Cardiac fibroblast (primary cell): ENCODE measurements around a stretch of chr2.

DNA sequence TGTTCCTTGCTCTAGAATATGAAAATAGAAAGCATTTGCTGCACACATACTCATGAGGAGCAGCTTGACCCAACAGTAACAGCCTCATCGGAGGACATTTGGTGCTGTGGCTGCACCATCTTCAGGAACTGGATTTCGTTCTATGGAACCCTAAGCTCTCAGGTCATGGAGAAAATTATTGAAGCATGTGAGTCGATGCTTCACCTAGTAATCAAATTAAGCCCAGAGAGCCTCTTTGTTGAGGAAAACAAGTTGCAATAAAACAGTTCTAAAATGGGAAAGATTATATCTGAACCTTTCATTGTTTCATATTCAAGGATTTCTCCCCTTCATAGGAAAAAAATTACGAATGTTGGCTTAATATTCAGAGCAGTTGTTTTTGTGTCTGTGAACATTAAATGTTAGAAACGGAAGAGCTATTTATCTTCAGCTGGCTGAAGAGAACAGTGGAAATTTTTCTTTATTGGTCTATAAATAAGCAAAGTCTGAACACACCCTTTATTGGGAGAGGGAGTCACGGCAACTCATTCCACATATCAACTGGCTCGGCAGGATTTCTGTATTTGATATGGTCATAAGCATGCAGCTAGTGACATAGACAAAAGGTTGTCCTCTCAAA, 468.6 kb upstream of the HNRNPA3 start:
- RRBS, result no CpG with 5 or more reads among the region's 7 CpGs

GRCh38 chr2:177164385-177164959, 48.1 kb upstream of the HNRNPA3 start:
- RRBS, result no CpG with 5 or more reads among the region's 15 CpGs

DNA sequence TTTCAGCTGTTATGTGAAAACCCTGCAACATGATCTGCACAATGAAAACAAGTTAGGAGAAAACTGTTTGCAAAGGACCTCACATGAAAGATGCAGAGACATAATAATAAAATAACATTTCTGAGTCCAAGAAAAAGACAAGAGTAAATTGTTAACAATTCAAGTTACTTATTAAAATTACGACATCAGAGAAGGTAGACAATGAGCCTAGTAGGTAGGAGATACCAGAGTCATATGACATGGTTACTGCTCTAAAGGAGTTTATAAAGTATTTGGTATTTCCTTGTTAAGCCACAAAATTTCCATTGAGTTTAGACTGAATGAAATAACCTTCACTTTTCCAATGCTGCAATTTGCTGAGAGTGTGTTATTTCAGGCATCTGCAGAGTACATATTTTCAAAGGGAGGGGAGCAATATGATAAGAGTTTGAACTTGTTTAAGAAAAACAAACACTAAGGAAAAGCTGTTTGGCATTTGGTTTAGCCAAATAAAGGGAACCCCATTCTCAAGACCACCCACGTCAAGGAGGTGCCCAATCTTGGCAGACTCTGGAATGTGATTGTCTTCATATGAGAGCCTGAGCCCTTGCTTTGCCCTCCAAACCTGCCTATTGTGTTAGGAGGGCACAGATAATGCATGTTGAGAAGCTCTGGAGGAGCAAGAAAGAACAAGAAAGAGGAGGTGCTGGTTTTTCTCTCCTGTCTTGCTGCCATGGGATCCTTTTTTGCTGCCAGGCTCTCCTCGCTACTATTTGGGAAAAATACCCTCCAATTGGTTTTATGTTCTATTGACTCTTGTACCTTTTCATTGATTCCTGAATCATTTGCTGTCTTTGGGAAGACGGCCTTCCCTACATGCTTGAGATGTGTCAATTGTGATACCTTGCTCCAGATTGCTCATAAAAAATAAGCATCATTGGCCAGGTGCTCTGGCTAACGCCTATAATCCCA, 2.0 kb upstream of the NFE2L2 start:
- RRBS, result no CpG with 5 or more reads among the region's 5 CpGs

DNA sequence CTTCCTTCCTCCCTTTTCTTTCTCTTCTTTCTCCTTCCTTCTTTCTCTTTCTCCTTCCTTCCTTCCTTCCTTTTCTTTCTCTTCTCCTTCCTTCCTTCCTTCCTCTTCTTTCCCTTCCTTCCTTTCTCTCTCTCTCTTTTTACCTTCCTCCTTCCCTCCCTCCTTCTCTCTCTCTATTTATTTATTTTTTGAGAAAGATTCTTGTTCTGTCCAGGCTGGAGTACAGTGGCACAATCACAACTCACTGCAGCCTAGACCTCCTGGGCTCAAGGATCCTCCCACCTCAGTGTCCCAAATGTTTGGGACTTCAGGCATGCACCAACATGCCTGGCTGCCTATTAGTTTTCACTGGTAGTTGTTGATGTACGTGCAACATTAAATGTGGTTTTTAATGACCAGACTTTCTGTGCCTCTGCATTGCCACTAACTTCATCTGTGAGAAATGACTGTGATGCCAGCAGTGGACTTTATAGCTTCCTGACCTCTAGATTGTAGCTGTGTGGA, 48.8 kb upstream of the NFE2L2 start:
- RRBS, result no CpG with 5 or more reads among the region's 1 CpG

DNA sequence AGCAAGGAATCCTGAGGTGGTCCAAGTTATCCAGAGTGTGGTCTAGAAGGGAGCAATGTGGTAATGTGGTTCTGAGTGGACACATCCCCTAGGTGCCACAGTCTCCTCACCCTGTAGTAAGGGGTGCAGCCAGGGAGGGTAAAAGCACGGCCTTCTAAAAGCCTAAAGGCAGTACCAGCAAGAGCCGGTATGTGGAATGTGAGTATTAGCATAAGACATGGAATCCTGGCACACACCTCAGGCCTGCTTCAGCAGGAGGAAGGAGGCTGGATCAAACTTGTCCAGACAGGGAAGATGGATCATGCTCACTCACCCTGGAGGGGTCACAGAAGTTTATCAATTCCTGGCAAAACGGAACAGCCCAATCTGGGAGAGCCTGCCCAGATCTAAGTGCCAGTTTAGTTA, 58.1 kb upstream of the NFE2L2 start:
- RRBS, result no CpG with 5 or more reads among the region's 3 CpGs

DNA sequence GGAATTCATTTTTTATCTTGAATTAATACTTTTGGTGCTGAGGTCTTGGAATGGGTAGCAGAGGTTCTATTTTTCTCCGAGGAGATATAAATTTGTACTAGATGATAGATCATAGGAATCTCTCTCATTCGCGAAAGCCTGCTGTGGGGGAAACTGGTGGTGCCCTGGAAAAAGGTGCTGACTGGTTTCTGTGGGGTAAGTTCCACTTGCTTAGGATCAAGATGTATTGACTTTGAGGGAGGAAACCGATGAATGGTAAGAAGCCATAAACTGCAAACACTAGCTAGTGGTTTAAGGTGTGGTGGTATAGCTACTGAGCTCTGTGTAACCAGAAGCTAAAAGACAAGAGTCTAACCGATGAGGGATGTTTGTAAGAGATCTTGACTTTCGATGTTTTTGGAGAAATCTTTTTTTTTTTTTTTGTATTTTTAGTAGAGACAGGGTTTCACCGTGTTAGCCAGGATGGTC, 803 bp downstream of the AGPS start:
- RRBS, result no CpG with 5 or more reads among the region's 7 CpGs

DNA sequence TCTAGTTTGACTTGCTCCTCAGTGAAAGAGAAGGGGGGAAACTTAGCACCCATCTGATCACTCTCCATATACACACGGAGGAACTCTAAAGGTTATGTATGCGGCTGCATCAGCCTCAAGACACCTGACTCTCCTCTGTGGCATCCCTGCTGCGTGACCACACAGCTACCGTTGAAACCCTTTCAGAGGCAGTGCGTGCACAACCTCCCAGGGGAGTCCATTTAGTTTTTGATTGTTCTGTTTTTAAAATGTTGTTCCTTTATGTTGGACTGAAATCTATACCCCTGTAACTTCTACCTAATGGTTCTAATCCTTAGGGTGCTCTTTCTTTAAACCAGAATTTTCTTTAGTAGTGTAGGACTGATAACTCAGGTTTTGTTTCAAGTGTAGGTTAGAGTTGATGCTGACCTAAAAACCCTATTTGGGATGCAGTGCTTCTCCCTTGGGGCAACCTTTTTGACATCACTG, 16.4 kb upstream of the TTC30A start:
- RRBS, result no CpG with 5 or more reads among the region's 5 CpGs

DNA sequence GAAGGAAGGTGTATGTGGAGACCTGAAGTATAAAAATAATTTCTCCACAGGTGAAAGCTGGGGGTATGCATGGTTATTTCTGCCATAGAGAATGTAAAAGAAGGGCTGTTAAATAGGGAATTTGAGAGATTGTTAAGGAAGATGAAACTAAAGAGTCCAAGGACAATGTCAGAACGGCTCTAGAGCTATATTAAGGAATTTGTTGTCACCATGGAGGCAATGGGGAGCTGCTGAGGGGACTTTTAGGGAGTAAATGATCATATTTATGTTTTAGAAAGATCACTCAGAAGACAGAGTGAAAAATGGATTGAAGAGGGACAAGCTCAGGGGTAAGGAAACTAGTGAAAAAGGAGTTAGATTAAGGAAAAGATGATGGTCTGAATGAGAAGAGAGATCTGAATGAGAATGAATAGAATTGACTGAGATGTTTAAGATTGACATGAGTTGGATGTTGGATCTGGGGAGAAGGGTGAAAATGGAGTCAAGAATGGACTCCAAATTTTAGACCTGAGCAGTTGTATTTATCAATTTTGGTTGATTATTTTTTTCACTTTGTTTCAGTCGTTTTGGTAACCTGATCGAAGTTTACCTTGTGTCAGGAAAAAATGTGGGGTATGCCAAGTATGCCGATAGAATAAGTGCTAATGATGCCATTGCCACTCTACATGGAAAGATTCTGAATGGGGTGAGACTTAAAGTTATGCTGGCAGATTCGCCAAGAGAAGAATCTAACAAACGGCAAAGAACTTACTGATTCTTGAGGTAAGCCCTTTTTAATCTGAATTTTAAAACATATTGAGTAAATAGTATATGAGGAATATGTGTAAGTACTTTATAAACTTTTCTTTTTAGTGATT, 13.4 kb downstream of the RBM45 start:
- RRBS, result no CpG with 5 or more reads among the region's 6 CpGs

GRCh38 chr2:178478773-178479612, 593 bp upstream of the FKBP7 start:
- RRBS, result no CpG with 5 or more reads among the region's 28 CpGs

GRCh38 chr2:178532513-178532916, 52.3 kb downstream of the PLEKHA3 start:
- RRBS, result no CpG with 5 or more reads among the region's 13 CpGs

DNA sequence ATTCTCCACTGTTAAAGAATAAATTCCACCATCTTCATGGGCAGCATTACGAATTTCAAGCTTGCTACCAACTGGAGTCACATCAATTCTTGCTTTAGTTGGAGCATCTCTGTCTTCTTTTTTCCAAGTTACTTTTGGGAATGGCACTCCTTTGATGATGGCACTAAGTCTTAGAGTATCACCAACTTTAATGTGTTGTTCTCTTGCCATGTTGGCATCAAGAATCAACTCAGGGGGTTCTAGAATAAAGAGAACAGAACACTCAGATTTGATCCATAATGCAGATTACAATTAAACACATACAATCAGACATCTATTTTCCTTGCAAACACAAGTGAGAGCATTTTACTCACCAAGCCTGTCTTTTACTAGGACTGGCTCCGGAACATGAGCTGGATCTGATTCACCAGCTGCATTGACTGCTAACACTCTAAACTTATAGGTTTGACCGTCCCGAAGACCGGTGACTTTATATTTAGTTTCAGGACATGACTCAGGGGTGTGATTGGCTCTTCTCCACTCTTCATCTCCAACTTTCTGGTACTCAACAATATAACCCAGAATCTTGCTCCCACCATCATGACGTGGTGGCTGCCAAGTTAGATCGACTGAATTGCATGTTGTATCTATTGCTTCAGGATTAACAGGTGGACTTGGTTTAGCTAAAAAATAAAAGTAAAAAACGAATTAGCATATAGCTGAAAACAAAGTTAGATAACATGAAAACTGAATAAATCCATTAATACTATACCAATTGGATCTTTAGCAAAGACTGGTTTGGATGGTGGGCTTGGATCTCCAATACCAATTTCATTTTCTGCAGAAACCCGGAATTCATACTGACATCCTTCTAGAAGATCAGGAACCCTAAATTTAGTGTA, 112.4 kb downstream of the PLEKHA3 start:
- RRBS, result 87% methylated on average over 4 of the region's 9 CpGs

- RRBS, result no CpG with 5 or more reads among the region's 3 CpGs
Measured at GRCh38 chr2:178785599-178785881, 21.7 kb downstream of the TTN start.

- RRBS, result no CpG with 5 or more reads among the region's 4 CpGs
Measured at GRCh38 chr2:178804922-178805358, 2.3 kb downstream of the TTN start.

- RRBS, result no CpG with 5 or more reads among the region's 2 CpGs
Measured at GRCh38 chr2:178892210-178892435, 84.9 kb upstream of the TTN start.

- RRBS, result no CpG with 5 or more reads among the region's 6 CpGs
Measured at GRCh38 chr2:179051286-179051727, 1.4 kb upstream of the CCDC141 start.

- RRBS, result no CpG with 5 or more reads among the region's 2 CpGs
Measured at GRCh38 chr2:179561543-179562056, 297.0 kb upstream of the SESTD1 start.

GRCh38 chr2:180873159-180873687, 107.2 kb upstream of the UBE2E3 start:
- RRBS, result no CpG with 5 or more reads among the region's 32 CpGs

- RRBS, result no CpG with 5 or more reads among the region's 3 CpGs
Measured at GRCh38 chr2:181014712-181015187, 34.3 kb downstream of the UBE2E3 start.

DNA sequence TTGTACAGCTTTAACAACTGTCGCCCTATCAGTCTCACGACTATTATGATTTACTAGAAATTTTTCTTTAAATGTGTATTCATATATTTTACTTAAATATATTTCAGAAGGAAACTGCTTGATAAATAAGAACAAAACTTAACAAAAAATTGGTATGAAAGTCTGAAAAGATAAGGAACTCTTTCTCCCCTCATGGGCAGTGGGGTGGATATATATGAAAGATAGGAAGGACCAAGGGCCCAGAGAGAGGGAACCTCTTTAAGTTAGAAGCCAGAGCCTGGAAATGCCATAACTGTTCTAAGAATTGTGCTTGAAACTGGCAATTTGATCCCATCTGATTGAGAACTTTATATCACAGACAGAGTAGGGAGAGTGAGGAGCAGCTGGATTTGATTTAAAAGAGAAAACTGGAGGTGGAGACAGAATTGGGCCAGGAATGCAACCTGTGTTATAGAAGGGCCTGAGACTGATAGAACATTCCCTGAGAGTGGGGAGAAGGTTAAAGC, 36.3 kb downstream of the UBE2E3 start:
- RRBS, result no CpG with 5 or more reads among the region's 2 CpGs